Monocyte (primary cell): ENCODE data around the genes TSPAN31 and CDK4.

DNA sequence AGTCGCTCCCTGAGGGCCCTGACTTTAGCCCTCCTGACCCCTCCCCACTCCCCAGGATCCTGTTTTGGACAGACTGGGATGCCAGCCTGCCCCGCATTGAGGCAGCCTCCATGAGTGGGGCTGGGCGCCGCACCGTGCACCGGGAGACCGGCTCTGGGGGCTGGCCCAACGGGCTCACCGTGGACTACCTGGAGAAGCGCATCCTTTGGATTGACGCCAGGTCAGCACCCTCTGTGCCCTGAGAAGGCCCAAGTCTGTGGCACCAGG, 39.3 kb upstream of the NXPH4 start:
- PRO-cap, 2 experiments = no peak in any of the 2 experiments

- PRO-cap, 2 experiments = peak in 1 of 2 experiments; most common plus-strand start chr12:57184432 (in 1)
These were observed 32.4 kb upstream of the NXPH4 start for GRCh38 chr12:57184188-57184587.

DNA sequence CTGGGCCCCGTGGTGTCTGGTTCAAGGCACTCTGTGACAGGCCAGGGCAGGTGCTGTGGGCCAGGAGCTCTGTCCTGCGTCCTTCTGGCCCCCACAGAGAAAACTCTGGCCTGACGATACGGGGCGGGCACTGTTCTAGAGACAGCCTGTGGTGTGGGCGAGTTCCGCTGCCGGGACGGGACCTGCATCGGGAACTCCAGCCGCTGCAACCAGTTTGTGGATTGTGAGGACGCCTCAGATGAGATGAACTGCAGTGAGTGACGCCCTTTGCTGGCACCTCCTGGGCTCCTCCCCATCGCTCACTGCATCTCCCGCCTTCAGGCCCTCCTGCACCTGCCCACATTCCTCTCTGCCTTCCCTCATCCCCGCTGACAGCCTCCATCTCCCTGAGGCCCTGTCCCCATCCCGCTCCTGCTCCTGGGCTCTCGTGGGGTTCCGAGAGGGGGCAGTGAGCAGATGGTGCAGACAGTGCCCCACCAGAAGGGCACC, 22.8 kb upstream of the NXPH4 start:
- PRO-cap, 2 experiments = no peak in any of the 2 experiments

- PRO-cap, 2 experiments = peak in 2 of 2 experiments; most common plus-strand start chr12:57204461 (in 1)
These were observed 12.1 kb upstream of the NXPH4 start for GRCh38 chr12:57204410-57205035.

GRCh38 chr12:57226032-57226675, 3.4 kb upstream of the SHMT2 start:
- PRO-cap, 2 experiments = no peak in any of the 2 experiments

DNA sequence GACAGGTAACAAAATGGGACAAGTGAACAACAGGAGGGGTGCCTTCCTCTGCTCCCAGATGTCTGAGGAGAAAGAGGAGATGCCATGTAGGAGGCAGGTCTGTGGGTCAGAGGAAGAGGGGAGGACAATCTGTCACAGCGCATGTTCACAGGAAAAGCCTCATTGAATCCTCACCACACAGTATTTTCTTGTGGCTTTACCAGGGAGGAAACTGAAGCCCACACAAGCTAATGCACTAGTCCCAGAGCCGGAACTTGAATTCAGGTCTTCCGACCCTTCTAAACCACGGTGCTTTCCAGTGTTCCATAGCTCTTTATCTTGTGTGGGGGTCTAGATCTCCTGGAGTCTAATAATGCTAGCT, 489 bp upstream of the SHMT2 start:
- PRO-cap, 2 experiments = no peak in any of the 2 experiments

- PRO-cap, 2 experiments = peak in 1 of 2 experiments; most common plus-strand start chr12:57240192 (in 1)
These were observed 3.3 kb upstream of the NDUFA4L2 start for GRCh38 chr12:57239844-57240940.

DNA sequence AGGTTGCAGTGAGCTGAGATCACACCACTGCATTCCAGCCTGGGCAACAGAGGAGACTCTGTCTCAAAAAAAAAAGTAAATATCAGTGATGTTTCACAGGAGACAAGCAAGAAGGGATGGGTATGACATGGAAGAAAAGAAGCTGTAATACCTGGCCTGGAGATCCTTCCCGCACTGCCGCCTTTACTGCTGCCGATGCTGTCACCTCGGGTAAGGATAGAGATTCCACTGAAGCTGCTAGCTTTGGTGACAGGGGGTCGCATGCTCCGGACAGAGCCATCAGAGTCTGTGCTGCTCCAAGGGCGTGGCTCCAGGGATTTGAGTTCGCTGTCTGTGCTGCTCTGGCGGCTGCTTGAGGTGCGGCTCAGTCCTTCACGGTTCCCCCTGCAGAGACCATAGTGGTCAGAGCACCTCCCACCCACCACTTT, 32.7 kb upstream of the STAC3 start:
- PRO-cap, 2 experiments = no peak in any of the 2 experiments

GRCh38 chr12:57477121-57477632, 2.5 kb downstream of the ARHGAP9 start:
- PRO-cap, 2 experiments = no peak in any of the 2 experiments

DNA sequence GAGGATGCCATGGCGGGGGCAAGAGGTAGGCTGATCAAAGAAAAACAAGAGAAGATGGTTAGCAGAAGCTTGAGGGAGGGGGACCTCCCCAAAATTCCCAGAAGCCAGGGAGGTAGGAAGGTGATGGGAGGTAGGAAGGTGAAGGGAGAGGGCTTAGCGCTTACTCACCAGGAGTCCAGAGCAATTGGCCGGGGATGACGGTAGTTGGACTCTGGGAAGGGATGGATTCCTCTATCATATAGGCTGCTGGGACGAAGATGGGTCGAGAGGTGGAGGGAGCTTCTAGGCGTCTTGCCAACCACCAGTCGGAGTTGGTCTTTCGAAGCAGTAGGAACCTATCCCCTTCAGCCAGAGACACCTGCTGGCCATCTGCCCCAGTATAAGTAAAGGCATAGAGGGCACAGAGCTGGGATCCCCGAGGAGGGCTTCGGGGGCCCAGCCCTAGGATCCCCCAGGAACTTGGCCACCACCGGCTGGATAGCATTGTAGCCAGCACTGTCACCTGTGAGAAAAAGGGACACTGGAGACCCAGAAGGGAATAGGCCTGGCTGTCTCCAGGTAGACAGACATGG, 657 bp downstream of the ARHGAP9 start:
- PRO-cap, 2 experiments = no peak in any of the 2 experiments

DNA sequence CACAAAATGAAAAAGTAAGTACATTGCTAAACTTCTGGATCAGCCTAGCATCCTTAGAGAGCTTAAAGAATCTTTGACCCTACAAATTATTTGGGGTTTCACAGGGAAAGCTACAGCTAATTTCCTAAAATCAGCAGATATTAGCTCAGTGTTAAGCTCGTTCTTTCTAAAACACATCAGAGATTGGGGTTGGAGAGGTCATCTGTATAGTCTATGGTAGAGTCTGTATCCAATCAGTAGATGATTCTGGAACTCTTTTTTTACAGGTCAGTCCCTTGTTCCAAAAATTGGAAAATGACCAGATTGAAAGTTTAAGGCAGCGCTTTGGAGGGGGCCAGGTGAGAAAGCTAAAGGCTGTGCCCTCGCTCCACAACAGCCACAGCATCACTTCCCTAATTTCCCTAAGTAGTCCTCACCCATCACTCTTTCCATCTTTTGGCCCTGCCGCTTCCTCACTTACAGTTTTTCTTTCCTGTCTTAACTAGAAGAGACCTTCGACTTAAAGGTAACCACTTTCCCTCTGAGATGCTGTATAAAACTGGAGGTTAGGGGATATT, 4.6 kb downstream of the DDIT3 start:
- PRO-cap, 2 experiments = peak in 1 of 2 experiments; most common minus-strand start position 441 of the sequence (in 1)

- PRO-cap, 2 experiments = peak in 2 of 2 experiments; most common plus-strand start chr12:57523263 (in 2); most common minus-strand start chr12:57523193 (in 2)
These were observed 381 bp downstream of the MBD6 start for GRCh38 chr12:57523030-57523380.

DNA sequence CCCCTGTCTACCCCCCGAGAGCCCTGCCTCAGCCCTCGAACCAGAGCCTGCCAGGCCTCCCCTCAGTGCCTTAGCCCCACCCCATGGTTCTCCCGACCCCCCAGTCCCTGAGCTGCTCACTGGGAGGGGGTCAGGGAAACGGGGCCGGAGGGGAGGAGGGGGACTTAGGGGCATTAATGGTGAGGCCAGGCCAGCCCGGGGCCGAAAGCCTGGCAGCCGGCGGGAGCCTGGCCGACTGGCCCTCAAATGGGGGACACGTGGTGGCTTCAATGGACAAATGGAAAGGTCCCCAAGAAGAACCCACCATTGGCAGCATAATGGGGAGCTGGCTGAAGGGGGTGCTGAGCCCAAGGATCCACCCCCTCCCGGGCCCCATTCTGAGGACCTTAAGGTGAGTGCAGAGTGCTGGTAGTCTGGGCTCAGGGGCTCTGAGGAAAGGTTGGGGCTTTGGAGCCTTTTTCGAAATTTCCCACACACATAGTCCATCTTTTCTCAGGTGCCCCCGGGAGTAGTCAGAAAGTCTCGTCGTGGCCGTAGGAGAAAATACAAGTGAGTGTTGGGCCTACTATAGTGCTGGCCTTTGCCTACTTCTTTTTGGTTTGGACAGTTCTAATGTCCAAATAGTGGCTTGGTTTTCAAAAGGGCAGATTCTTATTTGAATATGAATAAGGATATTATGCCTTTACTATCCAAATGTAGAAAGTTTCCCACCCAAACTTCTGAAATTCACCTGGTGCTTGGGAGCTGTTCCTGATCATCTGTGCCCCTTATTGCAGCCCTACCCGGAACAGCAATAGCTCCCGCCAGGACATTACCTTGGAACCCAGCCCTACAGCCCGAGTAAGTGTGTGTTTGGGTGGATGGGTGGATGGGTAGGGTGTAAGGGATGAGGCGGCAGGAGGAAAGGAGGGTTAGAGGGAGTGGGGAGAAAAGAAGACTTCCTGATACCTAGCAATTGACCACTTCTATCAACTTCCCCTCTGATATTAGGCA, 5.8 kb downstream of the MBD6 start:
- PRO-cap, 2 experiments = peak in 1 of 2 experiments; most common plus-strand start position 412 of the sequence (in 1)

DNA sequence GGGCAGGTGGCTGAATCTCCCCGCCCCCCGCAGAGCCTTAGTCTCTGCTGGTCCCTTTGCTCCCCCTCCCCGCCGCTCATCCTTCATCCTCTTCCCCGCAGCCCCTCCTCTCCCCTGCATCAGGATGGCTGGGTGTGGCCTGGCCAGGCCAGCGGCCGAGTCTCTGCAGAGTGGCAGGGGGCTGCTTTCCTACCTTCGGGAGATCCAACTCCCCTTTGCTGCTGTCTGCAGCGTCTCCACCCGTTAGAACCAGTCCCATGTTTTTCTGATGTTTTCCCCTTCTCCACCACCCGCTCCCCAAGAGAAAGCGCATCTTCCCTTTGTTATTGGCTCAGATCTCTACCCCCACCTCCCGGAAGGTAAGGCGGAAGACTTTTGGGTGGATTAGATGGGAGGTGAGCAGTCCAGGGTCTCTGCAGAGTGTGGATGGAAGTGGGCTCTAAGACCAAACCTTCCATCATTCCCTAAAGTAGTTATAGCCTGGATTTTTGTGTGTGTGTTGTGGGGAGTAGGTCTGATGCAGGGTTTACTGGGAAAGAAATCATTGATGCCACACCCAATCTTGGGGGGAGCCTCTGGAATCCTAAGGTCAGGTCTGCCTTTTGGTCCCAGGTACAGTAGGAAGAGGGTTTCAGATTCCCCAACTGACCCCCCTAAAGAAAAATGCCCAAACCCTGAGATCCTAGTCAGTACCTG, 737 bp downstream of the KIF5A start:
- PRO-cap, 2 experiments = no peak in any of the 2 experiments

DNA sequence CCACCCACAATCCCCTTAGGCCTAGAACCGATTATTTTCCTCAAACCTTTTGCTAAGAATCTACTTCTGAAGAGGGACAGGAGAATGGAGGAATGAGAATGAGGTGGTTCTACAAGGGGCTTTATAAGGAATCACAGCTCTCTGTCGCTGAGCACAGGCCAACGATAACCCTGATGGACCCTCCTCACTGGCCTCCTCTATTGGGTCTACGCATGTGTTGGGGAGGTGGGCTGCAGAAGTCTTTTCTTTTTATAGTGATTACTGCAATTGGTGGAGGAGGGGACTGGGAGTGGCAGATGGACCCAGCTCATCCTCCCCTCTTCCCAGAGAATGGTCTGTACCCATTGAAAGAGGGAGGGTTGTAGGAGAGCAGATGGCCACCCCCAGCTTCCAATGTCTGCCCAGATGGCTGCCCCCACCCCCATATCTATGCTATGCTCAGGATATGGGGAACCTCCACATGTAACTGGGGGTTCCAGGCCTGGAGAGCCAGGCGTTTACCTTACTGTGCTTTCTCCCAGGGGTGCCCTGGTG, 1.1 kb downstream of the ARHGEF25 start:
- PRO-cap, 2 experiments = no peak in any of the 2 experiments

DNA sequence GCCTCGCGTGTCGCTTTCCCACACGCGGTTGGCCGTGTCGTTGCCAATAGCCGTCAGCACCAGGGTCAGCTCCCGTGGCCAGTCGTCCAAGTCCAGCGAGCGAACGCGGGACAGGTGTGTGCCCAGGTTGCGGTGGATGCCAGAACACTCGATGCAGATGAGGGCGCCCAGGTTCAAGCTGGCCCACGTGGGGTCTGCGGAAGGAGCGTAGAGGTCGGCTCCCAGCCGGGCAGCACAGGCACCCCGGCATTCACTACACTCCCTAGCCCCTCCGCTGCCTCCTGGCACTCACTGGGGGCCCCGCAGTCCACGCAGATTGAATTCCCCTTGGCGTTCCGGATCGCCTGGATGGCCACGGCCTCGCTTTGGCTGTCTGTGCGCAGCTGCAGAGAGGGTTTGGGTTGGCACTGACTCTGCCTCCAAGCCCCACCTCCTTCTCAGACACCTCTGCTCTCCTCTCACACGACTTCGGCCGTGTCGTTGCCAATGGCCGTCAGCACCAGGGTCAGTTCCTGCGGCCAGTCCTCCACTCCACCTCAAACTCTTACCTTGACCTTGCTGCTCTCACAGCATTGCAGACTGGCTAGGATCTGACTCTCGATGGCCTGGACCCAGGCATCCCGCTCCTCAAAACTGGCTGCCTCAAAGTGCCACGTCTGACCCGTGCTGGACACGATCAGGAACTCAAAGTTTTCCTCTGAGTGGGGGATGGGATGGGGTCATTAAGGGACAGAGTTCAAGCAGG, 11.0 kb downstream of the AGAP2 start:
- PRO-cap, 2 experiments = no peak in any of the 2 experiments

- PRO-cap, 2 experiments = peak in 2 of 2 experiments; most common plus-strand start chr12:57744644 (in 1); most common minus-strand start chr12:57744544 (in 2)
These were observed 438 bp upstream of the TSPAN31 start for GRCh38 chr12:57744250-57744952.

- PRO-cap, 2 experiments = peak in 2 of 2 experiments; most common plus-strand start chr12:57745071 (in 2)
These were observed at the start of gene TSPAN31 for GRCh38 chr12:57744953-57745587. Gene TSPAN31 (plus strand): TSS chr12:57745039.

- PRO-cap, 2 experiments = peak in 2 of 2 experiments; most common plus-strand start chr12:57752358 (in 1); most common minus-strand start chr12:57752298 (in 2)
These were observed at the start of gene CDK4 for GRCh38 chr12:57752076-57752852. Gene CDK4 (minus strand): TSS chr12:57752310.

- PRO-cap, 2 experiments = no peak in any of the 2 experiments
These were observed 10.7 kb upstream of the AVIL start for GRCh38 chr12:57829152-57829772.